Rectum (tissue), 1 donor: Measurements from ENCODE around the gene ULBP3.

- PRO-cap = no peak
These were observed 63.9 kb upstream of the UST start for GRCh38 chr6:148682903-148683447.

DNA sequence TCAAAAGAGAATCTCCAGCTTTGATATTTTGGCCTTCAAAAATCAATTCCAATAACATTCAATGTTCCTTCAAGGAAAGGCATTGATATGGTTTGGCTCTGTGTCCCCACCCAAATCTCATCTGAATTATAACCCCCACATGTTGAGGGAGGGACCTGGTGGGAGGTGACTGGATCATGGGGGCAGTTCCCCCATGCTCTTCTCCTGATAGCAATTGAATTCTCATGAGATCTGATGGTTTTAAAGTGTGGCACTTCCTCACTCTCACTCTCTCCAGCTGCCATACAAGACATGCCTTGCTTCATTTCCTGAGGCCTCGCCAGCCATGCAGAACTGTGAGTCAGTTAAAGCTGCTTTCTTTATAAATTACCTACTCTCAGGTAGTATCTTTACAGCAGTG, 53.0 kb upstream of the UST start:
- PRO-cap = no peak

- PRO-cap = no peak
These were observed 37.5 kb downstream of the UST start for GRCh38 chr6:148784259-148784781.

DNA sequence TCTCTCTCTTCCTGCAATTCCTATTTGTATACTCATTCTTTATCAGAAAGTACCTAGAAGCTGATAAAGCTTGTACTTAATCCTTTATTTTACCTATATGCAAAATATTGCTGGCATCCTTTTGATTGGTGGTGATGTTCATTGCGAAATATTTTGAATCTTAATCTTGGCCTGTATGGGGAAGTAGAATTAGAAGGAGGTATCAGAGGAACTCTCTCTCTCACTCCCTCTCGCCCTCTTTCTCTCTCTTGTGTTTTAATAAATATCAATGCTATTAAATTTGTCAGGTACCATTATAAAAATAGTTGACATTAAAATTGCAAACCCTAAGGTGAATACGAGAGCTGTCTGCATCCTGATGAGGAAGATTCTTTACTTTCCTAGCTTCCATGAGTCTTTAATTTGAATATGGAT, 52.9 kb downstream of the UST start:
- PRO-cap = no peak

DNA sequence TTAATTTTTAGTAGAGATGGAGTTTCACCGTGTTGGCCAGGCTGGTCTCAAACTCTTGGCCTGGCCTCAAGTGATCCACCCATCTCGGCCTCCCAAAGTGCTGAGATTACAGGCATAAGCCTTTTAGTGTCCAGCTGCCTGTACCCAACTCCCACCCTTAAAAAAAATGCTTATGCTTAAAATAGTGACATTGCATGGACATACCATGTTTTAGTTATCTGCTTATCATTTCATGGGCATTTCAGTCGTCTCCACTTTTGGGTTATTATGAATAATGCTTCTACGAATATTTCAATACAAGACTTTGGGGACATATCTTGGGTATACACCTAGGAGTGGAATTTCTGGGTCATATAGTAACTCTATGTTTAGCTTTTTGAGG, 176.1 kb downstream of the UST start:
- PRO-cap = unidirectional peak, minus-strand start at position 258 of the sequence

GRCh38 chr6:148983060-148983909, 236.5 kb downstream of the UST start:
- PRO-cap = no peak

- PRO-cap = bidirectional peak, plus-strand start at chr6:149032170, minus-strand start at chr6:149032055
These were observed 285.1 kb downstream of the UST start for GRCh38 chr6:149031815-149032347.

- PRO-cap = bidirectional peak, plus-strand start at chr6:149316970, minus-strand start at chr6:149316899; bidirectional peak, plus-strand start at chr6:149317156, minus-strand start at chr6:149317110
These were observed 796 bp upstream of the TAB2 start for GRCh38 chr6:149316596-149317235.

GRCh38 chr6:149318857-149319218, 1.3 kb downstream of the TAB2 start:
- PRO-cap = no peak

DNA sequence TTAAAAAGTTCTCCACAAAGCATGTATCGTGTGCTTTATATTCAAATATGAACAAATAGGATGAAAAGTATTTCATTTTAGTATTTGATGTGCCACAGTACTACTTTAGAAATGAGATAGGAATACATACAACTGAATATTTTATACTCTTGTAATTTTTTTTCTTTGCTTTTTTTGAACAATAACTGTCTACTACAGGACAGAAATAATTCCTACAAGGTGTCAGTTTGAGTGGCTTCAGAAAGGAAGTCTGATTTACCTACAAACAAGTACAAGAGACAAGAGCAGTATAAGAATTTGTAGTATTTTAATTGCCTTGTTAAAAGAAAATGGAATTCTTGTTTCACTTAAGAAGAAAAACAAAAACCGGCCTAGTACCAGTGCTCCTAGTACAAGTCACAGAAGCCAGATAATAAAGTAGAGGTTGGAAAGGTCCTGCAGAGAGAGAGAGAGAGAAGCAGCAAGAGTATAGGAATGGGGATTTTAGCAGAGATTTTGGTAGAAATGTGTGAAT, 6.3 kb downstream of the TAB2 start:
- PRO-cap = no peak

DNA sequence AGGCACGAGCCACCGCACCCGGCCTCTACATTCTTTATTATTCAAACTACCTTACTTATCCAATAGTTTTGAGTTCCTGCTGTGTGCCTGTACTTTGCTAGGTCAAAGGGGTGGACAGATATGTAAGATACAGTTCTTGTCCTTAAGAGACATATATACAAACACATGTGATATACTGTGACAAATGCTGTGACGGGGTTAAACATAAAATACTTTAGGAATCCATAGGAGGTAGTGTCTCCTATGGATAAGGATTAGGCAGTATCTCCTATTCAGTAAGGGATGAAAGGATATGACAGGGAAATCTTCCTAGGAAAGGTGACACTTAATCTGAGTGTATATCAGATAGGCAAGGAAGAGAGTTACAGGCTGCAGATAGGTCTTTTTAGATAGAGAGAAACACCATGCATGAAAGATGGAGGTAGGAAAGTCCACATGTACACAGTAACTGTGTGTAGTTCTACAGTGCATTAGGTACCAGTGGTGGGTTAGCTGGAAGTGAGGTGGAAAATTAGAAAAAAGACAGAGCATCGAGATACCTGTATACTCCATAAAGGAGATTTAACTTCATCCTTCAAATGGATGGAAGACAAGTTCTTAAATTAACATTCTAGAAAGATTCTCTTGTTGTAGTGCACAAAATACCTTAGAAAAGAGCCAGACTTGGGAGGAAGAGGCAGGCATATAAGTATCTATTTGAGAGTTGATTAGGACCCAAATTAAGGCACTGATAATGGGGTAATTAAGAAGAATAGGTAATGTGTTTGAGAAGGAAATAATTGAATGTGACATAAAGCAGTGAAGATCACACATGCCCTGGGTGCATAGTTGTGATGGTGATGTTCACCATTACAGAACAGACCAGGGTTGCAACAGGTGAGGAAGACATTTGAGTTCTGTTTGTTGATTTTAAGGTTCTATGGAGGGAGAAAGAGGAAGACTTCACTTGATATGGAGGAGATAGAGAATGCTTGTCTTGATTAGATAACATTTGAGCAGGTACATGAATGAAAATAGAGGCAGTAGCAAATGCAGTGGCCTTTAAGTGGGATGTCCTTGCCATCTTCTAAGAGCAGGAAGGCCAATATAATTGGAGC, 11.4 kb downstream of the TAB2 start:
- PRO-cap = no peak

DNA sequence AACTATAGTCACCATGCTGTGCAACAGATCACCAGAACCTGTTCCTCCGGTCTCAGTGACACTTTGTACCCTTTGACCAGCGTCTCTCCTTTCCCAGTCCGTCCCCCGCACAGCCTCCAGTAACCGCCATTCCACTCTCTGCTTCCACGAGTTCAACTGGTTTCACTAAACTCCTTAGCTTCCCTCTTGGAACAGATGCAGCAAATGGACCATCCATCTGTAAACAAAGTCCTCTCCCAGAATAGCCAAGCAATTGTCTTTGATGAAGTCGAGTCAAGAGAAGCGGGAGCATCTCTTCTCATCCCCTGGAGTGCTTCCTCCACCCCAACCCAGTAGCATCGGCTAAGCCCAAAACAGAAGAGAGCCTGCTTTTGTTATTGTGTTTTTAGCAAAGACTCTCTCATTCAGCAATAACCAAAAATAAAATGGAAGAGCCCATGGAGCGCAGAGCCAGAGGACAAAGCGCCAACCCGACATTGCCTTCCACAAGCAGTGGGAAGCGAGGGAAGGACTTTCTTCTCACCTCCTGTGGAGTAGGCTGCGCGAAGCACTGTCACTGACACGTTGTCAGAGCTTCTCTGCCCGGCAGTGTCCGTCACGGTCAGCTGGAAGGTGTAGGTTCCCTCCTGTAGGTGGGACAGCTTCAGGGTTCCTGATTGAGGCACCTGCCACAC, 21.6 kb downstream of the LRP11 start:
- PRO-cap = no peak

DNA sequence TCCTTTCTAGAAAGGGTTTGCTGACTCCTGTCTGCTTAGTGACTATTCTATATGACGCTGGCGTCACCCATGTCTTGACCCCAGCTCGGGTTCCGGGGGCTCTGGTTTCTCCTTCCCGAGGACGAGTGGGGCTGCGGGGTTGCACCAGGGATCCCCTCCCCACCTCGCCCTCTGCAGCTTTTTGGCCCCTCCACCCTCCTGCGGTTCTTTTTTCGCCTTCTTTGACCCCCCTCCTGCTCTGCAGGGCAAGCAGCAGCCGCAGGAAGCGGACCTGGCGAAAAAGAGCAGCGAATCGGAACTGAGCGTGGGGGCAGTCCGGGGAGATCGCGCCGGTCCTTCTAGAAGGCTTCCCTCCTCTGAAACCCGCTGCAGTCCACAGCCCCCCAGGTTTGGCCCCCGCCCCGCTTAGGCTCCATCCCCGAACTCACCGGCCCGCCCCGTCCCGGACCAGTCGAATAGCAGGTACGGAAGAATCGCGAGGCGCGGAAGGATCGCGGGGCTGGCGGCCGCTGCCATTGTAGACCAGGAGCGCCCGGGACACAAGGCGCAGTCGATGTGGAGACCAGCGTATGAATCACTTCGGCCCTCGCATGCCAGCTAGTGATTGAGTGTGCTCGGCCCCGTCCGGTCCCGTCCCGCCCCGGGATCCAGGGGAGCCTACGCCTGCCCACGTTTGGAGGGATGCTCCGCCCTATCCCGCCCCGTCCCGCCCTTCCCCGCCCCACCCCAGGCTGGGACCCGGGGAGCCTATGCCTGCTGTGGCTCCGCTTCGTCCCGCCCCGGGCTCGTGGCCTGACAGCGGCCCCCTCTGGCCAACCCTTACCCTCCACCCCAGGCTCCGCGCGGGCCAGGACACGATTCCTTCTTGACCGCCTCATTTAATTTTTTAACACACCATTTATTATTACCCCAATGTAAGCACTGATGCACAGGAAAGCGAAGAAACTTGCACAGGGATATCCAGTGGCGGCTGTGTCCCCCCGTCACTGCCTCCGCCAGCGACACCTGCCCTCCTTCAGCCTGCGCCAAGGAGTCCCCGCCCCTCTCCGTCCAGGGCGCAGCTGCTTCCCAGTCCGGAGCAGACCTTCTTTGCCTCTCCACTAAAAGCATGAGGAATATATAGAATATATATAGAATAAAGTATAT, at the start of gene ULBP3:
TSS of gene ULBP3 (minus strand) at position 571 of the 1,146 bp plus-strand sequence.
- PRO-cap = bidirectional peak, plus-strand start at position 549 of the sequence, minus-strand start at position 571 of the sequence; bidirectional peak, plus-strand start at position 834 of the sequence, minus-strand start at position 626 of the sequence; unidirectional peak, minus-strand start at position 988 of the sequence

- PRO-cap = no peak
These were observed 10.7 kb upstream of the ULBP3 start for GRCh38 chr6:150079590-150080012.

GRCh38 chr6:150150606-150151116, 7.8 kb downstream of the PPP1R14C start:
- PRO-cap = no peak

DNA sequence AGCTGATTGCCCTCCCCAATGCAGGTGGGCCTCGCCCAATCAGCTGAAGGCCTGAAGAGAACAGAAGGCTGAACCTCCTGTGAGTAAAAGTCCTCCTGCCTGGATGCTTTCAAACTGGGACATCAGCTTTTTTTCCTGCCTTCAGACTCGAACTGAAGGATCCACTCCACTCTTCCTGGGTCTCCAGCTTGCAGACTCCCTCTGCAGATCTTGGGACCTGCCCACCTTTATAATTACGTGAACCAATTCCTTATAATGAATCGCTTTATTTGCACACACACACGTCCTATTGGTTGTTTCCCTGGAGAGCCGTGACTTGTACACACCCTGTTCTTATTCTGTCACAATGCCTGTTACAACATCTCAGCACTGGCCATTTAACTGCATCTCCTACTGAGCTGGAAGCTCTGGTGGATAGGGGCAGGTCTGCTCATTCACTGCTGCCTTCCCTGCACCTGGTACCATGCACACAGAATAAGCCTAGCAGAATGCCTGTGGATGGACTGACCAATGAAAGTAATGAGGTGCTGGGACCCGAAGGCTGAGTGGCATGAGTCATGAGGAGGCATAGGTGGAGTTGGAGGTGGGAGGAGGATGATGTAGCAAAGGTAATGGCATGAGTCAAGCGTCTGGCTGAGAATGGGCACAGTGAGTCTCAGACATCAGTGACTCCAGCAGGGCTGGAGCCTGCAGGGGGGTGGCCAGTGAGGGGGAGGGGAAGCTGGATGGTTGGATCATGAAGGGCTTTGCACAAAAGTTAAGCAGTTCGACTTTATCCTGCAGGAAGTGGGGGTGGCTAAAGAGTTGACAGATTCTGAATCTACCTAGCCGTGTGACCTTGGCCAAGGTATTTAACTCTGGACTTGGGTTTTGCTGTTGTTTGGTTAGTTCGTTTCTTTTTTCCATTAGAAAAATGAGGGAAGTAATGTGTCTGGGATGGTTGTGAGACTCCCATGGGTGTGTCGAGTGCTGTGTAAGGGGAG, 99.2 kb upstream of the IYD start:
- PRO-cap = no peak

DNA sequence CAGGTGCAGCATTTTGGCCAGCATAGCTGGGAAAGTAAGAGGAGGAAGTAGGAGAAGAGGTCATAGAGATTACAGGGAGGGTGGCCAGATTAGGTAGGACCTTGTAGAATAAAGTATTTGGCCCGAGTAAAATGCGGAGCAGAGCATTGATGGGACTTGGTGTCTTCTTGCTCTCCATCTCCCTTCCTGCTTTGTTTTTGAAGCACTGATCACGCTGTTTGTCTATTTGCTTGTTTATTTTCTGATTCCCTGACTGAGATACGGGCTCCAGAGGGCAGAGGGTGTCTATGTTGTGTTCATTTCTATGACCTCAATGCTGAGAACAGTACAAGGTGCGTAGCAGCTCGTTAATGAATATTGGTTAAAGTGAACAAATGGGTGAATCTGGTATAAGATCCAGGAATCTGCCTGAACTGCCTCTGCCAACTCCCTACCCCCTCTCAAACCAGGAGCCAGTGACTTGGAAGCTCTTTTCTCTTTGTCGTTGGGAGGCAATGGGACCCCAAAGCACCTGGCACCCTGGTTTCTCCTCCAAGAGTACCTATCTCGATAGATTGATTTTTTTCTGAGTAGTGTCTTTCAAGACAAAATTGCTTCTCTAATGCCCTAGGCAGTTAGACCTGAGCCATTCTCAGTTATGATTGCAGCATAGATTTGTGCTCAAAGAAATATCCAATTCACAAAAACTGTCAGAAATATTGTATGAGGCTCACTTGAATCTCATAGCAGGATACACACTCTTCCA, 88.5 kb downstream of the IYD start:
- PRO-cap = no peak

DNA sequence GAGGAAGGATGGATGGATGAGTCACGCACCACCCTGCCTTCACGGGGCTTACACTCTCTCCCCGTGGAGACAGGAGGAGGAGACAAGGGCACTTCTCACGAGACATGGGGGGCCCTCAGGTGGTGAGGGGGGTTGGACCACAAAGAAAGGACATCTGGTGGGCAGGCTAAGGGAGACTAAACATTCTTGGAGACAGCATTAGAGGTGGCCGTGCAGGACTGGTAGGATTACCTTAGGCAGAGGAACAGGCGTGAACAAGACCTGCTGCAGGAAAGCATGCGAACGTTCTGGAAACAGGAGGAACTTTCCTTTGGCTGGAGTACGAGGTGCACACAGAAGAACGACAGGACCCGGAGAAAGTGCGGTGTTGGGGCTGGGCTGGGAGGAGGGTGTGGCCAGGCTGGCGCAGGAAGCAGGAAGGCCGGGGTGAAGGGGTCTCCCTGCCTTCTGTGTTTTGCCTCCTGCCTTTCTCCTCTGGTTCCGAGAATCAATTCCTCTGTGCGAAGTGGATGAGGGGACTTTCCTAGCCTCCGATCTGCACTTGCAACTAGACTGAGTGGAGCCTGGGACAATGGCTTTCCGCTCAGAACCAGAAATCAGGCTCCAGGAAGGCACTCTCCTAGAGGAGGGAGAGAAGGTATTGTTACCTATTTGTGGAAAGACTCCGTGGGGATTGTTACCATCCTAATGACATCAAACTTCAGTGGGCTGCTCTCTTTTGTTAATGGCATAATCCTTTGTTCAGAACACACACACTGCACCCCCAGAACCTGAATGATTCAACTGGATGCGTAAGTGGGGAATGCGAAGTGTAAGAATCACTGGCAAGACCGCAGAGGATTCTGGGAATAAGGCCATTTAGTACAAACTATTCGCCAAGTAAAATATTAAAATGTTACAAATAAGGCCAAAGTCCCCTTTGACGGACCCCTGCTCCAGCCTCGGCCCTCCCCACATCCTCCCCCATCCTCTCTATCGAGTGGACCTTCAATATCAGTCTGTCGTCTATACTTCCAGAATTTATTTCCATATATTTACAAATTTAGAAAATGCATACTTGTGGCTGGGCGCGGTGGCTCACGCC, 22.9 kb upstream of the PLEKHG1 start:
- PRO-cap = no peak

- PRO-cap = unidirectional peak, plus-strand start at chr6:150632210
These were observed 32.2 kb downstream of the PLEKHG1 start for GRCh38 chr6:150631662-150632505.

- PRO-cap = no peak
These were observed 33.1 kb downstream of the PLEKHG1 start for GRCh38 chr6:150632725-150633165.